Kidney epithelial cell (primary cell): Measurements from ENCODE around the genes TMEM232 and NREP.

DNA sequence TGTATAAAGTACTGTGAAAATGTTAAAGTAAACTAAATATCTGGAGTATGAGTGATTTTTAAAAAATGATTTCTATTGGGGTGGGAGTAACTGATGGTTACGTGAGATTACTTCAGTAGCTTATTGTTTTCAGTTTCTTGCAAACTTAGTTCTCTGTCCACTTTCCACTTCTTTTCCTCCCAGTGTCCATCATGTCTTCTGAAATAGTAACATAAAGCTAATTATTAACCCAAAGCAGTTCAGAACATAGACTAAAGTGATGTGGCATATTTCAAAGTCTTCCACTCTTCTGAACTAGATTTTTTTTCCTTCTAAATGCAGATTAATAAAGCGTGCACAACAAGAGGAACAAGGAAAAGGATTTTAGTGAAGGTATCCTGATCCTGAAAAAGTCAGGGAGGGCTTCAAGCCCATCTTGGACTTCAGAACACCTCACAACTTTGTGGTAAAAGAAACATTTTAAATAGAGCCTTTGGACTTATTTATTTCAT, 114.2 kb downstream of the MAN2A1 start:
- RAMPAGE, long total RNA = no peak
- RRBS = no CpG with 5 or more reads among the region's 2 CpGs

DNA sequence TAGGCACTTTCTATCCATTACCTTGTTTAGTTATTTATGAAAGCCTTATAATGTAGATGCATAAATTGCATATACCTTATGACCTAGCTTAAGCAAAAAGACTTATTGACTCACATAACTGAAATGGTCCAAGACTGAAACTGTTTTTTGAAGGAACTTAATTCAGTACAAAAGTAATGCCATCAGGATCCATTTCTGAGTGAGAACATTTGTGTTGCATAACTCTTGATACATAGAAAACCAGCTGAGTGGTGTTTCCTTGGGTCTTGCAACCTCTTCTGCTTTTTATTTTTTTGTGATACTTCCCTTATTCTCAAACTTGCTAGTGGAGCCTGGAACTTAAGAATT, 272.0 kb downstream of the MAN2A1 start:
- RAMPAGE, long total RNA = no peak

GRCh38 chr5:110000544-110001137, 310.9 kb downstream of the MAN2A1 start:
- RAMPAGE, long total RNA = no peak
- RRBS = no CpG with 5 or more reads among the region's 5 CpGs

- RAMPAGE, long total RNA = no peak
- RRBS = no CpG with 5 or more reads among the region's 16 CpGs
Measured at GRCh38 chr5:110726243-110726929, at the start of gene TMEM232. Gene TMEM232, minus strand, starts transcription at chr5:110726671.

- RAMPAGE, long total RNA = no peak
- RRBS = no CpG with 5 or more reads among the region's 3 CpGs
Measured at GRCh38 chr5:110736736-110737088, 2.1 kb upstream of the SLC25A46 start.

GRCh38 chr5:110985491-110986121, 85.9 kb upstream of the TSLP start:
- RAMPAGE, long total RNA = no peak
- RRBS = no CpG with 5 or more reads among the region's 22 CpGs

GRCh38 chr5:111225896-111226258, 1.7 kb downstream of the CAMK4 start:
- RAMPAGE, long total RNA = no peak
- RRBS = no CpG with 5 or more reads among the region's 4 CpGs

DNA sequence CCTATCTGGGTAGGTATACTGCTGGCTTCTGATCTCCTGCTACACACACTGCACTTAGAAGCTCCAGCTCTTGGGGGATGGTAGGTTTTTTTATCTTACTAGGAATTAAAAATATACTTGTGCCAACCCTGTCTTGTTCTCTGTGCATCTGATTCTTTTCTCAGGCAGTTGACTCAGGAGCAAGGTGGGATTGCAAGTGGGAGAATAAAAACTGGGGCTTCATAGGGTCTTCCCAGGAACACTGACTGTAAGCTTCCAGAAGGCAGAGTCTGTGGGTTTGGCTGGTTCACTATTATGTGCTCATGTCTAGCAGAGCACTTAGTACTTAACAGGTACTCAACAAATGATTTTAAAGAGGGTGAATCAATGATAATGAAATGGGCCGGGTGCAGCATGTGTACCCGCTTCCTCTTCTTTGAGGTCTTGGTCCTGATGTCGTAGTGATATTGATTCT, 5.5 kb downstream of the CAMK4 start:
- RAMPAGE, long total RNA = no peak
- RRBS = no CpG with 5 or more reads among the region's 3 CpGs

- RAMPAGE, long total RNA = start-site peak on the minus strand at chr5:111757154-111757184, 144 and 117 reads in 2 replicates; start-site peak on the minus strand at chr5:111757393-111757420, 38 and 60 reads in 2 replicates
- RRBS = no CpG with 5 or more reads among the region's 21 CpGs
Measured at GRCh38 chr5:111757118-111757629, at the start of gene NREP. Gene NREP, minus strand, starts transcription at chr5:111757194.

DNA sequence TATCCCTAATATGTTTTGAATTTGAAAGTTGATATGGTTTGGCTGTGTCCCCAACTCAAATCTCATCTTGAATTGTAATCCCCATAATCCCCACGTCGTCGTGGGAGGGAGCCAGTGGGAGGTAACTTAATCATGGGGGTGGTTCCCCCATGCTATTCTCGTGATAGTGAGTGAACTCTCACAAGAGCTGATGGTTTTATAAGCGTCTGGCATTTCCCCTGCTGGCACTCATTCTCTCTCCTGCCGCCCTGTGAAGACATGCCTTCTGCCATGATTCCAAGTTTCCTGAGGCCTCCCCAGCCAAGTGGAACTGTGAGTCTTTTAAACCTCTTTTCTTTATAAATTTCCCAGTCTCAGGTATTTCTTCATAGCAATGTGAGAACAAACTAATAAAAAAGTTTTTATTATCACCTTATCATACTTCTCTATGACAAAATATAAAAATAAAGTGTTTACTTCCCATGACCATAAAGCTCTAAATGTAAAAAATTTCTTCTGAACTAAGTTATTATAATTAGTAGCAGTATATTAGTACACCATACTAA, 199.9 kb downstream of the EPB41L4A start:
- RAMPAGE, long total RNA = no peak
- RRBS = no CpG with 5 or more reads among the region's 6 CpGs

- RAMPAGE, long total RNA = no peak
- RRBS = no CpG with 5 or more reads among the region's 8 CpGs
Measured at GRCh38 chr5:112293415-112294042, 125.5 kb downstream of the EPB41L4A start.

DNA sequence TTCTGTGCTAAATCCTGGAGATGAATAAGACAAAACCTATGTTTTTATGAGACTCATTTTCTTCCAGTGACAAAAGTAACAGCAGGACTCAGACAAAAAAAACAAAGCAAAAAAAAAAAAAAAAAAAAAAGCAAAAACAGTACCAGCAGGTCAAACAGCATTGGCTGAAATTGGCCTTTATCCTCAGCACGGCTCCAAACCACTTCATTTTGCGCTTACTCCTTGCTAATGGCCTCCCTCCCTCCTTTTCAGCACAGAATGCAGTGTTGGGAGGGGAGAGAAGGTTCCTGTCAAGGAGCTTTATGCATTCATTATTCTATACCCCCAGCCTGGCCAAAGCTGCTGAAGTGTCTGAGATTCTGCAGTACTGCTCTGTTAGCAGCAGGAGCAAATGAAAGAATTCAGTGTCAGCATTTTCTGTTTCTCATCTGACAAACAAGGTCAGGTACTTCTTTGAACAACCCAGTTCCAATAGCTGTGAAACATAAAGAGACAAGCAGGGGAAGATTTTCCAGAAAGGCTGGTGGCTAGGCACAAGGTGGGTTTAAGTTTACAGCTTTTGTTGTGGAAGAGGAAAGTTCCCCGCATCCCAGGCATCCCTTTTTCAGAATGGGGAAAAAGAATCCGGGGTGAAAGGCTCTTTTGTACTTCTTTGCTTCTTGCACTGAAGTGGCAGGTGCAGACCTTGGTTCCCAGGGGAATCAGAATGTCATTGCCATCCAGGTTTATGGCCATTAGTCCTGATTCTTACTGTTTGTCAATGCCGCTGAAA, 109.4 kb upstream of the APC start:
- RAMPAGE, long total RNA = no peak
- RRBS = no CpG with 5 or more reads among the region's 5 CpGs

- RAMPAGE, long total RNA = no peak
- RRBS = no CpG with 5 or more reads among the region's 4 CpGs
Measured at GRCh38 chr5:112920574-112920992, 1.4 kb downstream of the REEP5 start.

DNA sequence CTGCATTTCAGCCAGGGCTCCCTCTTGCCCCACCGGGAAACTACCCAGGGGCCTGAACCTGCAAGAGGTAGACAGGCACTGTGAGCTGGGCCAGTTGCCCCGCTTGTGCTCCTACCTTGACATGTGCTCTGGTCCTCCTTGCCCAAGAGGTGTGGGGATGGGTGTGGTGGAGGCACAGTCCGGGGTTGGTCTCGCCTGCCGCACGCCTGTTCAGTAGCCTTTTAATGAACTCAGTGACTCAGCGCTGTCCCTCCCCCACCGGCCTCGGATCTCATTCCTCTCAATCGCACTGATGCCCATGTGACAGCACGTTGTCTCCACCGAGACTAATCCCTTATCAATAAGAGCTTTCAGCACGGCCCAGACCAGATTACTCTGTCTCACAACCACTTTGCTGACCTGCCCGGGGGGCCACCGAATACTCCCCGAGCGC, 226.5 kb downstream of the DCP2 start:
- RAMPAGE, long total RNA = no peak
- RRBS = 45% methylated on average over 7 of the region's 17 CpGs

DNA sequence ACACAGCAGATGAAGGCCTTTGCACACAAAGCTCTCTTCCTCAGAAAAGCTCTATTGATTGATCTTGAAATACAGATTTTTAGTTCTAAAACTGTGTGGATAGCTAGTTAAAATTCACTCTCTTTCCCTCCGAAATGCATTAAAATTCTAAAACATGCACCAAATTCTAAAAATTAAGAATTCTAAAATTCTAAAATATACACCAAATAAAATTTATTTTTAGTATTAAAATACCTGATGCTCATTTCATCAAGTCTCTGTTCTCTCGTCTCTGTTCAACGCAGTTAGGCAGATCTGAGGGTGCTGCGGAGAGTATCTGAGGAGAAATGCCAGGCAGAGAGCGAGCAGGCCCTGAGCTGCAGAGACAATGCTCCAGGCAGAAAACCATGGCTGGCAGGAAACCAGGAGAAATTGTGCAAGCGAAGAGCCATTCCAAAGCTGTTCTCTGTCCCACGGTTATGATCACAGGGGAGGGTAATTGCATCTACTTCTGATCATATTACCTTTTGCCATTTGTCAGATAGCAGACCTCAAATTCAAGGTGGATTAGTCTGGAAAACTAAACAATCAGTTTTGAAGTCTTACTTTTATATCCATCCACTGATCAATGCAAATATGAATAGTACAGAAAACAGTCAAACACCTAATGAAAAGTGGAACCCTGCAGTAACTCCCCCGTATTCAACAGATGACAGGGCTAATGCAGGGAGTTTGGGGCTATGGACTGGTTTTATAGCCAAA, 227.9 kb downstream of the DCP2 start:
- RAMPAGE, long total RNA = no peak
- RRBS = no CpG with 5 or more reads among the region's 8 CpGs

GRCh38 chr5:113217538-113218071, 217.2 kb downstream of the TSSK1B start:
- RAMPAGE, long total RNA = no peak
- RRBS = 90% methylated on average over 2 of the region's 8 CpGs

DNA sequence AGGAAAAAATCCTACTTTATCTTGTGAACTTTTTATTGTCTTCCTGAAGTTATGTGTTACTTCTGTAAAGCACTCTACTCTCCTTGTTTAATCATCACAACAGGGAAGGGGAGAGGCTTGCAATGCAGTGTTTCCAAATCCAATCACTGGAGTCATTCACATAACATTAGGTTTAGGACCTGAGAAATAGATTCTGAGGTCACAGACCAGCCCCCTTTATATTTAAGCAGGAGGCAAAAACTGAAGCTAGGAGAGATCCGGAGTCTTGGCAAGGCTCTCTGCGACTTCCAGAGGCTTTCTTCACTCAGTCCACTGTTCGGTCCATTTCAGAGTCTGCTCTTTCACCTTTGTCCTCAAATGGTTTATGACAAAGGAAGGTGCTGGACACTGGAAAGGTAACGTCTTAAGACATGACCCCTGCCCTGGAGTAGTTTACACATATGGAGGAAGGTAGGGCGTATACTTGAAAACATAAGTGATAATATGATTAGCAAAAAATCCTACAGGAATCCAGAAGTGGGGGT, 188.0 kb downstream of the TSSK1B start:
- RAMPAGE, long total RNA = no peak
- RRBS = no CpG with 5 or more reads among the region's 5 CpGs

GRCh38 chr5:113285545-113286165, 149.1 kb downstream of the TSSK1B start:
- RAMPAGE, long total RNA = no peak
- RRBS = no CpG with 5 or more reads among the region's 2 CpGs

DNA sequence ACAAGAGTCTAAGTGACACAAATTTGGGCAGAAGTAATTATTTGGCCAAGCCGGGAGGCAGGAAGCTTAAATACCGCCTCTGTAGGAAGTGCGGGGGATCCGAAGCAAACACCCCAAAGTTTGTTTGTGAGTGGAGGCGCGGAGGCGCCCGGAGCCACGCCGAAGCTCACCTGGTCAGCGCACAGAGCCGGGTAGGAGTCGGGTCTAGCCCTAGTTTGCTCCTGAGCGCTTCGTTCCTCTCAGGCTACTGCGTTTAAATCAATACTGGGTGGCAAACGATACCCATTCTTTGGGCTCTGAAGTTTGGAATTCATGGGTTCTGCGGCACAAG, 865 bp downstream of the MCC start:
- RAMPAGE, long total RNA = no peak
- RRBS = under 1% methylated on average over 10 of the region's 18 CpGs

GRCh38 chr5:114055226-114055695, 306.6 kb upstream of the KCNN2 start:
- RAMPAGE, long total RNA = no peak
- RRBS = under 1% methylated on average over 17 of the region's 33 CpGs